Hair follicular keratinocyte (primary cell): ENCODE measurements around the gene PRORP.

DNA sequence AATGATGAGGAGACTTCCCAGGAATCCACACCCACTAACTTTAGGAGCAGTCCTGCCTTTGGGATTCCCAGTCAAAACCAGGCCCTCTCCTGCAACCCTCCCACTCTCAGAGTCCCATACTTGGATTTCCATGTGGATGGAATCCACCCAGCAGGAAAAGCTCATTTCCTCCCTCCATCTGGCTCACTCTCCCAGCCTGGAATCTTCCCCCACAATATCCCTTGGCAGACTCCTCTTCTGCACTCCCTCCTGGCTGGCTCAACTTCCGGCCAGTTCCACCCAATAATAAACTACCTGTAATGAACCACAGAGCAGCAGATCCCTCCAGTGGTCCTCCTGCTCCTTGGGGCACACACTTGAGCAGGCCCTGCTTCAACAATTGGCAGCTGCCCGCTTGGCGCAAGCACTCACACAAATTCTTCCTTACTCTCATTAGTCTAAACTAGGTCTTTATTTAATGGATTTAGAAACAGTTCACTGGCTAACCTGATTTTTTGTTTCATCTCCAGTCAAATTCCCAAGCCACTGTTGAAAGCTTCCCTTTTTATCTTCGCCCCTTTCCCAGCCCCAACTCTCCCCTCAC lies 102.9 kb upstream of the EGLN3 start:
- RAMPAGE, long total RNA: no peak

- RAMPAGE, long total RNA: no peak
Observed at GRCh38 chr14:34058871-34059597, 108.2 kb upstream of the EGLN3 start.

DNA sequence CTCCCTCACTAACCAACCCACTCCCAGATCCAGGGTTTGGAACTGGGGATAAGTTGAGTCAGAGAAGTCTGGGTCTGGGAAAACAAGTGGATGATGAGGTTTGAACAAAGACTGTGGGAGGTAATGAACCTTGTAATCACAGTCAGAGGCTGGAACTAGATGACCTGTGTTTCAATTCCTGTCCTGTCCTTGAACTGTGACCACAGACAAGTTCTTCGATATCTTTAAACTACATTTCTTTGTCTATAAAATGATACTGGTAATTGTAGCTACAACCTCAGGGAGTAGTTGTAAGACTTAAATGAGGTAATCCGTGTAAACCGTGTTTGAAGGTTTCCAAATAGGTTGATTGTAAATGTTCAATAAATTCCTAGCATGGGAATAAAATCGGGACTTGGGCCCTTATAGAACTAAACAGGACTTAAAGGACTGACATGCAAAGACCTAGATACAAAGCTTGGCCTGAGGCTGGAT lies 240.7 kb upstream of the EGLN3 start:
- RAMPAGE, long total RNA: no peak

GRCh38 chr14:34364266-34364532 lies 97.8 kb downstream of the SPTSSA start:
- RAMPAGE, long total RNA: no peak

DNA sequence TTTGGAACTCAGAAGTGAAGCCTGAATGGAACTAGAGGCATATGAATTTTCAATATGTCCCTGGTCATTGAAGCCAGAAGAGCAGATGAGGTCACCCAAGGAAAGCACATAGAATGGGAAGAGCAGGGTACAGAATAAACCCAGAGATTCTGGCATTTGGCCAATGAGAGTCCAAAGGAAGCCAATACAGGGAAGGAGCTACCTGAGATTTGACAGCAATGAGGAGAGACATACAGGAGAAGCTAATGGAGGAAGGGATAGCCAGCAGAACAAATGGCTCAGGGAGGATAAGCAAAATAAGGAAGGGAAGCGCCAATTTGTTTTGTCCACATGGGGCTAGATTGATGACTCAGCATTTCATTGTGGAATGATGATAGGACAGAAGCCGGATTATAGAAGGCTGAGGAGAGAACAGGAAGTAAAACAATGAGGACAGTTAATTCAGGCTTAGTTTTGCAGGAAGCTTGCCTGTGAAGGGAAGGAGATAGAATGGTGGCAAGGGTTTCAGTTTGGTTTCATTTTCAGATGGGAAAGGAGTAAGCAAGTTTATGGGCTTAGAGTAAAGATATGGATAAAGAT lies 3.1 kb upstream of the SPTSSA start:
- RAMPAGE, long total RNA: no peak

DNA sequence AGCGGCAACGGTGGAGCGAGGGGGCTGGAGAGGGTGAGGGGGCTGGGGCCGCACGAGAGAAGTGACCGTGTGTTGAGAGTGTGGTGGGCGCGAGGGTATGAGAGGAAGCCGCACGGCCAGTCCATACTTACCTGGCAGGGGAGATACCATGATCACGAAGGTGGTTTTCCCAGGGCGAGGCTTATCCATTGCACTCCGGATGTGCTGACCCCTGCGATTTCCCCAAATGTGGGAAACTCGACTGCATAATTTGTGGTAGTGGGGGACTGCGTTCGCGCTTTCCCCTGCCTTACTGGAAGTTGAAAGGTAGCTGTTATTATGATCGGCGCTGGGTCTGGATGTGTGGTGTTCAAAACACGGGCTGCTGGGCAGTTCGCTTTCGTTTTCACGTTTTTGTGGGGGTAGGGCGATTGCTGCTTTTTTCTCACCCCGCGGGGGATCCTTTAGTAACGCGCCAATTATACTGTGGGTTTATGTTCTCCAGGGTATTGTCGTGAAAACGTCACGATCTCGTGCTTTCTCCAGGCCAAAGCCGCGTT lies 7.2 kb upstream of the EAPP start:
- RAMPAGE, long total RNA: no peak

GRCh38 chr14:34556508-34556794 lies 16.9 kb upstream of the EAPP start:
- RAMPAGE, long total RNA: no peak

- RAMPAGE, long total RNA: no peak
Observed at GRCh38 chr14:34580370-34580855, 40.9 kb upstream of the EAPP start.

GRCh38 chr14:34592801-34593201 lies 37.1 kb downstream of the SNX6 start:
- RAMPAGE, long total RNA: no peak

DNA sequence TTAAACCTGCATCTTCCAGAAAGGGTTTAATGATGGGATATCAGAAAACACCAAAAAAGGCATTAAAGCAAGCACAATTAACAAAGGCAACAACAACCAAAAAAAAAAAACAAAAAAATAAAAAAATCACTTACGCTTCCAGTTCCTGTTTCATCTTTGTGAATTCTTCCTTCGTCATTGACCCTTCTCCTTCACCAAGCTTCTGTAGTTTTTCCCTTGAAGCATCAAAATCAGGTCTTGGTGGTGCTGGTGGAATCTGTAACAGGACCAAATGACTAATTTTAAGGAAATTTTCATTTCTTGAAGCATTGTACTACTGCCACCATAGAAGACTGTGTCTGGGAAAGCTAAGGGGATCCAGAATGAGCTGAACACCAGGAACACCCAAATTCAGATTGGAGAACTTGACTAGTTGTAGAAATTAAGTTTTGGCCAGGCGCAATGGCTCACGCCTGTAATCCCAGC lies 24.5 kb downstream of the SNX6 start:
- RAMPAGE, long total RNA: no peak

DNA sequence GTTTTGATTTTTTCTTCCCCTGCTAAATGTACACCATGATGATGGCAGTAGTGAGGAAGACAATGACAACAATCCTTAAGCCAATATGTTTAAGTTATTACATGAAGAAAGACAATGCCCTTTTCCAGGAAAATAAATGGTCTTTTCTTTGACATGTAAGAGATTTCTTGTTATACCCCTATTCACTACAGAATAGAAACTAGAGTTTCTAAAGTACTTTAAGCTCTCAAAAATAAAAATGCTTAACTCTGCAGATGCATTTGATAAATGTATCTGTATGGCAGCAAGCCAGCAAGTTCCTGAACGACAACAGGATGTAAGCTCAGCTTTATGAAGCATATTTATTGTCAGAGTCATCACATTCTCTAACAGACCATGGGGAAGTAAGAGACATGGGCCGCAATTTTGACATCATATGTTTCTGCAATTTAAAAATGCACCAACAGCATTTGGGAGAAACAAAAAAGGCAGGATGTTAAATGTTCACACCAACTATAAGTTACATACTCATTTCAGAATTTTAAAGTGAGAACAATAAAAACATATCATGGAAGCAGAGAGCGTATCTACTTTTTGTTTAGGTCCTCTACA lies 36.1 kb upstream of the SNX6 start:
- RAMPAGE, long total RNA: no peak

DNA sequence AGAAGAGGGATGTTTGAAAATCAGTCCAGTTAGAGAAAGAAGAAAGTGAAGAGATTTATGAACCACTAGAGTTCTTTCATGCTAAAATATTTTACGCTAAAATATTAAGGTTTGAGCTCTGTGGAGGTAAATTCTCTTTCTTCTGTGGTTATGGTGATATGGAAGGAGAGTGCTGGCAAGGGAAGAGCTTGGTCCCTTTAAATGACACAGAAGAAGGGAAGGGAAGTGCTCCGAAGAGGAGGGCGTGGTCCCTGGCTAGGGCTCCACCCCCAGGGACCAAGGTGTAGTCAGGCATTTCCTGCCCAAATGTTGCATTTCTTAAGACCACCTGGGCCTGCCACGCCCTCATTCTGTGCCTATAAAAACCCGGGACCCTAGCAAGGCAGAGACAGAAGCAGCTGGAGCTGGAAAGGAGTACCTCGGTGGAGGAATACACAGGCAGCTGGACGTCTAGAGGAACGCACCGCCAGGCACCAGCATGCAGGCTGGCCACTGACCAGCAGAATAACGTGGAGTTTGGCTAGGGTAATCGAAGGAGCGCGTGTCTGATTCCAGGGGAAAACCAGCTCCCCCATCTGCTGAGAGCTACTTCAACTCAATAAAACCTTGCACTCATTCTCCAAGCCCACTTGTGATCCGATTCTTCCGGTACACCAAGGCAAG lies 21.2 kb downstream of the CFL2 start:
- RAMPAGE, long total RNA: no peak

- RAMPAGE, long total RNA: no peak
Observed at GRCh38 chr14:34713586-34714110, 745 bp downstream of the CFL2 start.

DNA sequence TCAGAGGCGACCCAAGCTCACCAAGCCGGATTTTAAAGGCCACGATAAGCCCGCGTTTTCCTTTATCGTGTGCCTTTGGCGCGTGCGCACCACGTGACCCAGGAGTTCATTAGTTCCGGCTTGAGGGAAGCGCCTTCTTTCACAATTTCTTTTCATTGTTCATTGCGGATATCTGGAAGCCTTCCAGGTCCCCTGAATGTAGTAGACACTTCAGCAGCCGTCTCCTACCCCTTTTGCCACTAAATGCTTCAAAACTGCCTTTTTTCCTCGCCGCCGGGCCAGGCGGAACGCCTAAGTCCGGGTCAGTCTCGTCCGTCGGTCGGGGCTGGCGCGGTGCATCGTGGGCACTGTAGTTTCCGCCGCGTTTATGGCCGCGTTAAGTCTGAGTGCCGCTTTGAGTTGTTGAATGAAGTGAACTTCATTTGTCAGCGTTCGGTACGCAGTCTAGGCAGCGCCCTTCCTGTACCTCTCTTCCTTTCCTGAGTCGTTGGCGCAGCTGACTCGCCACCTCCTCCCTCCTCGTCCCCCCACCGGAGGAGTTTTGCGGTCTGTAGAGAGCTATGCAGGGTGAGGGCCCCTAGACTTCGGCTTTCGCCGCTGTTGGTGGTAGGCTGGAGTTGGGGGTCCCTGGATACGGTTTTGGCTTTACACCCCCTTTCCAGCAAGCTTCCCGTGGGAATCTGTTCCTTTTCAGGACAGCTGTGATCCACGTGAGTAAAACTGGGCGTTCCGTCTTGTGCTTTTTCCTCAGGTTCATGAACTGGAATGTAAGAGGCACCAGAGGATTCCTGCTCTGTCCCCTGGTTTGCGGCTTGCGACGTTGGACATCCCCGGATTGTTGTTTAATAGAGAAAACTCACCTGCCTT lies at the start of gene PRORP:
Gene PRORP (plus strand): TSS at position 352 of the 867 bp plus-strand sequence.
- RAMPAGE, long total RNA: start-site peak on the minus strand centred at position 76 of the sequence, 49 bp wide, 18 and 19 reads in 2 replicates; start-site peak on the minus strand centred at position 307 of the sequence, 71 bp wide, 37 and 22 reads in 2 replicates

GRCh38 chr14:35286621-35287203 lies 5.5 kb upstream of the PSMA6 start:
- RAMPAGE, long total RNA: no peak

GRCh38 chr14:35343769-35344243 lies 51.6 kb downstream of the PSMA6 start:
- RAMPAGE, long total RNA: no peak

GRCh38 chr14:35414377-35414785 lies 9.8 kb upstream of the NFKBIA start:
- RAMPAGE, long total RNA: no peak

GRCh38 chr14:35600066-35600647 lies 66.2 kb downstream of the INSM2 start:
- RAMPAGE, long total RNA: no peak

GRCh38 chr14:35834731-35835170 lies 8.6 kb downstream of the BRMS1L start:
- RAMPAGE, long total RNA: no peak

GRCh38 chr14:35985687-35986369 lies 159.7 kb downstream of the BRMS1L start:
- RAMPAGE, long total RNA: no peak